Placental pericyte (primary cell): Measurements from ENCODE around the genes PCSK7 and CEP164.

DNA sequence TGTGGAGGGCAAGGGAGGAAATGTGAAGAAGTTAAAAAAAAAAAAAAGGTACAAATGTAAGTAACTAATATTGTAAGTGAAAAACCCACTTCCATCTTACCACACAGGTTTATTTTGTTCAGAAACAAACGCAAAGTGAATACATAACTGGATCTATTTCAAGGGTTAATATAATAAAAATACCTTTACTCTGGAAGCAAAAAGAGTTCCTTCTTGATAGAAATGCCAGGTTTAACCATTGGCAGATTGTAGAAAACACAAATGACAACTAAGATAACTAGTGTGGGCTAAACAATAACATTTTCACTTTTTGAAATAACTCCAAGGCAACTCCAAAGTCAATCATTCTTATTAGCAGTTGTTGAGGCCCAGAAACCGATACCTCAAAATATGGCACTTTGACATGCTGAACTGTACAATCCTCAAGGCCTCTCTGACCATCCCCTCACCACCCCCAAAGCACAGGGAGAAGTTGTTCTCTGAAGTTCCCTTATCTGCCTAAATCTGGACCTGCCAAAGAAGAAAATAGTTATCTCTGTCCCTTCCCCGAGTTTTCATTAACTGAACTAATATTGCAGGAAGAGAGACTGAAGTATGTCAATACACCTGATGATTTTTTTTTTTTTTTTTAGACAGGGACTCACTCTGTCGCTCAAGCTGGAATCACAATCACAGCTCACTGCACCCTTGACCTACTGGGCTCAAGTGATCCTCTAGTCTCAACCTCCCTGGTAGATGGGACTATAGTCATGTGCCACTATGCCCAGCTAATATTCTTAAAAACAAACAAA lies 75.2 kb downstream of the SIK3 start:
- CAGE, long polyA plus RNA = no peak

GRCh38 chr11:117191453-117192061 lies 7.6 kb upstream of the TAGLN start:
- CAGE, long polyA plus RNA = no peak

- CAGE, long polyA plus RNA = no peak
Observed at GRCh38 chr11:117196865-117197656, 2.1 kb upstream of the TAGLN start.

DNA sequence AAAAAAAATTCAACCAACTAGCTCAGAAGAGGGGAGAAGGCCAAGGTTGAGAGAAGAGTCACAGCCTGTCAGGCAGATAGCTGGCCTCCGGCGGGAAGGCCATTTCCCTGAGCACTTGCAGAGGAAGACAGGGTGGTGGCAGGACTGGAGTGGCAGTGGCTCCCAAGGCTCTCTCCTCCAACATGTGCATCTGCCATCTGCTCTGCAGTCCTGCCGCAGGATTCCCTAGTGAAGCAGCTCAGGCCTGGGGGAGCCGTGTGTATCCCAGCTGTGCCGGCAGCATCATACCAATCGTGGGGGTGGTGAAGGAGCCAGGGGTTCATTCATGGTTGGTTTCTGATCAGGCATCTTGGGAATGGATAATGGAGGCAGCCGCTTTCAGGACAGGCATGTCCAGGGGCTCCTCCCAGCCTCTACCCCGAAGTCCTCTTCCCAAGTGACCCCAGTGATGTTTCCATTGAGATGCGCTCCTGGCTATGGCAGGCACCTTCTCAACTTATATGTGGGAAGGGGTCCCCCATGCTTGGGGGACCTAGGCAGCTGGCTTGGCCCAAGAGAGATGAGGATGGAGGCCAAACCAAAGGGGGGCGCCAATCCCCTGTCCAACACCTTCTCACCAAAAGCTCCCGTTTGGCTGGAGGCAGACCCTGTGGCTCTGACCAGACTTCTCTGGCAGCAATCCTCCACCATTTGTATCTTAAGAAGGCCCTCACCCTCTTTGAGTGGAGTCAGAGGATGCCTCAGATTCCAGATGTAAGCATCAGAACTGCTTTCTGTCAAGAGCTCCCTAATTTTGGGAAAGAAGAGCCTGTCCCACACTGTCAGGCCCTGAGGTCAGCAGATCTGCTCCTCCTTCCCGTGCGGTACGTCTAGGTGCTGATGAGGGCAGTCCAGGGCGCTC lies 6.2 kb downstream of the TAGLN start:
- CAGE, long polyA plus RNA = no peak

DNA sequence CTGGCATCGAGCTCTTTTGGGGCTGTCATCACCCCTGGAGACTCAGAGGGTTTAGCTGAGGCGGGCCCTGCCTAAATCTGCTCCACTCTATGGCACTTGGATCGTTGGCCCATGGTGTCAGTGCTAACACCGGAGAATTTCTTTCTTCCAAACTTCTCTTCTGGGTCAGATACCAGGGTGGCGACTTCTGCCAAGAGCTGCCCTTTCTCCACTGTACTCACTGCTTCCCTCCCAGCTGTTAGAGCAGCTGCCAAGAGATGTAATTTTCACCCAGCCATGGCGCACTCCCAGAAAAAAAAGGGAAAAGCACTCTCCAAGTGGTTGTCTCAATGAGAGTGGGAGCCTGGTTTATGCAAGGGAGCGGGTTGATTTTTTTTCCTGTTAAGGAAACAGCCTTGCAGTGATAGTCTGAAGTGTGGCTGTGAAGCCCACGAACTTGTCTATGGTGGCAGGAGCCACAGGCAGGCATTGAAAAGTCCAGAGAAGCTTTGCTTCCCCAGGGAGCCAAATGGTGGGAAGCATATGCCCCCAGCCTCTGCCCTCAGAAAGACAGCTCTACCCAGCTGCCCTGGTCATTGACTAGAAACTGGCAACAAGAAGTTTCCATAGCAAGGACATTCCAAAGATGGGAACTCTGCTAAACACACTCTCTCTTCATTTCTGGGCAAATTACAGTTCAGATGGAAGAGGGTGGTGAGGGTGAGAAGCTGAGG lies 10.7 kb downstream of the PCSK7 start:
- CAGE, long polyA plus RNA = no peak

DNA sequence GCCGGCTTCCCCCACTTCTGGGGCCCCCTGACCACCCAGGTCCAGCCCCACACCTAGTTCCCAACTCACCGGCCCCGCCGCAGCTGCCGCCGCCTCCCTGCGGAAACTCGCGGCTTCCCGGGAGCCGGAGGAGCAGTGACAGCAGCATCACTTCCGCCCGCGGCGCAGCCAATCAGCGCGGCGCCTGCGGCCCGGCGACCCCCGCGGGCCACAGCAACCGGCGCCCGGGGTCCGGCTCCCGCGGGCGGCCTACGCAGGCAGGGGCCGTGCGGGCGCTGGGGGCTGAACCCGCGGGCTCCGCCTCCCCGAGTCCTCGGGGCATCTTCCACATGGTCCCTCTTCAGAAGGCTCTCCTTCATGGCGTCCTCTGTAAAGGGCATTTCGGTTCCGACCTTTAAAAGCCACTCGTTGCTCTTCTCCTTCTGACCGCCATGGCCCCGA lies at the start of gene PCSK7:
Gene PCSK7, minus strand, starts transcription at position 116 of the 441 bp plus-strand sequence.
- CAGE, long polyA plus RNA = no peak

GRCh38 chr11:117234057-117234852 lies 1.8 kb downstream of the RNF214 start:
- CAGE, long polyA plus RNA = no peak

DNA sequence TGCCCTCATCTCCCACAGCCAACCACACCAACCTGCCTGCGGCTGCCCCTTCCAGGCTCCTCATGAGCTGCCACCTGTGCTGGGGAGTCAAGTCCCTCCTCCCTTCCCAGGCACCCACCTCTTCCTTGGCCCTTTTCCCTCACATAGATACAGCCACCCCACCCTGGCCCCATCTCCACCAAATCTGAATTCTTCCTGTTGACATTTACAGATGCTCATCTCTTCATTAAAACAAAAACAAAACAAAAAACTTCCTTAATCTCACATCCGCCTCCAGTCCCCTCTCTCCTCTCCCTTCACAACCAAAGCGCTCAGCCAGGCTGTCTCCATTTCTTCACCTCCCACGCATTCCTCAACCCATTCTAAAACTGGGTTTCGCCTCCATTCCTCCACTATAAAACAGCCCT lies 15.4 kb downstream of the BACE1 start:
- CAGE, long polyA plus RNA = no peak

DNA sequence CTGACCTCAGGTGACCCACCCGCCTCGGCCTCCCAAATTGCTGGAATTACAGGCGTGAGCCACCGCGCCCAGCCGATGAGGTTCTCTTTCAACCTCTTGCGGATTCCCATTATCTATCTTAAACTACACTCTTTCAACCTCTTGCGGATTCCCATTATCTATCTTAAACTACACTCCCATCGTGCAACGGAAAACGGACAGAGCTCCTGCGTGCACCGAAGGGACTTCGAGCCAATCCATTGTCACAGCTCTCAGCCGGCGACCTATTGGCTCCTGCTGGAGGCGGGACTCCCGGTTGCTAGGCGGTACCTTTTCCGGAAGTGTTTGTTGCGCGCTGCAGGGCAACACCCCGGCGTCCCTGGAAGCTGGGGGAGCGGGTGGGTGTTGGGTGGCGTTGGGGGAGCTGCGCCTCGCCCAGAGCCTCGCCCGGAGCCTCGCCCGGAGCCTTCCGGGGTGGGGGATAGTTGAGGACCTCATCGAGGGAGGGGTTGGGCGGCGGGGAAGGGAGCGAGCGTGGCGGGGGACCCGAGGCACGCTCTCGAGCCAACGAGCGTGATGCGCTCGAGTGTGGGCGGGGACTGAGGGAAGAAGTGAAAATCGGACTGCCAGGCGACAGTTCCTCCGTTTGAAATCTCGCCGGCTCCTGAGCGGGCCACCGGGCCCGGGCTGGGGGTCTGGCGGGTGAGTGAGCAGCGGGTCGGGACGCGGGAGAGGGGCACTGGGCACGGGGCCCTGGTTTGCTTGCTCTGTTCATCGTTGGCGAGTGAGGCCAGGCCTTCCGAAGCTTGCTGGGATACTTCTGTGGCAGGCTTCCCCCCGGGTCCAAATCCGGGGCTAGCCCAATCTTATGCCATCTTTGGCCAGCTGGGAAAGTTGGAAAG lies at the start of gene CEP164:
Gene CEP164, plus strand, starts transcription at position 327 of the 881 bp plus-strand sequence.
- CAGE, long polyA plus RNA = no peak

- CAGE, long polyA plus RNA = no peak
Observed at GRCh38 chr11:117684562-117685109, 112.4 kb downstream of the DSCAML1 start.

GRCh38 chr11:117816150-117816795 lies 8.3 kb downstream of the FXYD2 start:
- CAGE, long polyA plus RNA = no peak

GRCh38 chr11:117826753-117827223 lies 2.2 kb upstream of the FXYD2 start:
- CAGE, long polyA plus RNA = no peak

DNA sequence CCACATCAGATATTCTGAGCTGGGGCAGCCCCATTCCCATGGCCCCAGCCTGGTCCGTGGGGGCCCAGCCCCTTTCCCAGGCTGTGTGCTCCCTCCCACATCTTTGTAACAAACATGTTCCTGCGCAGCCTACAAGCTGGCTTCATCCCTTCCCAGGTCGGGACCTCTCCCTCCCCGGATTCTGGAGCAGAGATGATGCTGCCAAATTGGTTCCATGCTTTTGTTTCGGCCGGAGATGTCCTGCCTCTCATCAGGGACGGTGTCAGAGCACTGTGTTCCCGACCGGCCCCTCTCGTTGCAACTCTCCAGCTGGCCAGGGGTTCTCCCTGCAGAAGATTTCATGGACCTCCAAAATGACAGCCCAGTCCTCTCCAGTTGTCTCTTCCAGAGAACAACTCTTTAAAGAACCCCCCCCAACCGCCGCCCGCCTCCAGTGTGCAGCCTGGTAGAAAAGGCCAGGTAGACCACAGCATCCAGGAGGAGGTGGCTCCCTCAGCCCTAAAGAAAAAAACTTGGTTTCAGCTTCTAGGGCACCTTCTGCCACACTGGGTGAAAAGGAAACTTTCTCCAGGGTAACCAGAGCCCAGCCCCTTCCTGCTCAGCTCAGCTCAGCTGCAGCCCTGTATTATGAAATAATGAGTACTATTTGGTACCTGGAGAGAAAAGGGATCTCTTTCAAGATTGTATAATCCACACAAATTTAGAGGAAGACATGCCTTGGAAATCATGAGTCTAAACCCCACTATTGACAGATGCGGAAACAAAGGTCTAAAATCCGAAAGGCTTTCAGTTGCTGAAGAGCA lies 3.6 kb downstream of the FXYD6 start:
- CAGE, long polyA plus RNA = no peak

GRCh38 chr11:117907105-117907879 lies 21.9 kb downstream of the TMPRSS13 start:
- CAGE, long polyA plus RNA = no peak

DNA sequence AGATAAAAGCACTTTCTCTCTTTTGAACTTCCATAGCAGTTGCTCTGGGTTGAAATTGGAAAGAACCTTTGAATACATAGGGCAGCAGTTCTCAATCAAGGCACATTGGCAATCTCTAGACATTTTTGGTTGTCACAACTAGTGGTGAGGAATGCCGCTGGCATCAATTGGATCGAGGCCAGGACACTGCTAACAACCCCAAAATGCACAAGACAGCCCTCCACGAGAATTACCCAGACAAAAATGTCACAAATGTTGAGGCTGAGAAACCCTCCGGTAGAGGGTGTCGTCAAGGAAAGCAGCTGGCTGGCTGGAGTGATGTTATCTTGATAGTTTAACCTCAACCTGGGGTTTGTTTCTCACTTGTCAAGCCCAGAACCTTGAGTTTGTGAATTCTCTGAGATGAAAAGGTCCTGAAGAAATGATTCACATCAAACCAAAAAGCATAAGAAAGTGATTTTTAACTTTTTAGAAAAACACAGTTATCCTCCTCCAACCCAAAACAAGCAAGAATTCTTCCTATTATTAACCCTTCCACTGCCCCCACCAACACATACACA lies 21.1 kb upstream of the TMPRSS13 start:
- CAGE, long polyA plus RNA = no peak

DNA sequence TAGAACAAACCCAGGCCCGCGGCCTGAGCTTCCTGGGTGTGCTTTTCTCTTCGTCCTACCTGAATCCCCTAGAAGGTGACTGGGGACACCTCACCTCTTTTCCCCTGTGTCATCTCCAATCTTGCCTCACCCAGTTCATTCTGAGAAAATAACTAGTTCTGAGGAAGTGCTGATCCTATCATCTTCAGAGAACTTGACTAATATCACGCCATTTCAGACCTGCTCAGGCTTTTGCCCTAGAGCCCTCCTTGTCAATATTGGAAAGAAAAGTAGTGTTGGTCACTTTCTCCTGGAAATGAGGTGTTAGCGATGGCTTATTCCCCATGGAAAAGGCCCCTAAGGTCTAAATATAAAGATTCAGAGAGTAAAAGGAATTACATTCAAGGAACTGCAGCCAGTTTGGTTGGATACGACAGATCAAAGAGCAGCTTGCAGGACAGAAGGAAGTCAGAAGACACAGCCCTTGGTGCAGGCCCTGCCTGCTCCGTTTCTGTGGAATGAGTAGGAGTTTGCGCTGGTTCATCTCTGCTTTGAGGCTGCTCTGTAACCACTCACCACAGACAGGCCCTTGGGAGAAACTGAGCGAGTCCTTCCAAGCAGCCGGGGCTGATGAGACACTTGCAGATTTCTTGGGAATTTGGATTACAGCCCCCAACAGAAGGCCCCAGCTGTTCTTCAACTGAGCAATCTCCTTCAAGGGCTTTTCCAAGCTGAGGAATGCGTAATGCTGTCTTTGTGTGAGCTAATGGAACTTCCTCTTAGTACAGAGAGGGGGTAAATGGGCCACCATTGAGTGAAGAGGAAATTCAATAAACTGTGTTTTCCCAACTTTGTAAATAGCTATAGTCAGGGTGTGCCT lies 16.2 kb downstream of the IL10RA start:
- CAGE, long polyA plus RNA = no peak

DNA sequence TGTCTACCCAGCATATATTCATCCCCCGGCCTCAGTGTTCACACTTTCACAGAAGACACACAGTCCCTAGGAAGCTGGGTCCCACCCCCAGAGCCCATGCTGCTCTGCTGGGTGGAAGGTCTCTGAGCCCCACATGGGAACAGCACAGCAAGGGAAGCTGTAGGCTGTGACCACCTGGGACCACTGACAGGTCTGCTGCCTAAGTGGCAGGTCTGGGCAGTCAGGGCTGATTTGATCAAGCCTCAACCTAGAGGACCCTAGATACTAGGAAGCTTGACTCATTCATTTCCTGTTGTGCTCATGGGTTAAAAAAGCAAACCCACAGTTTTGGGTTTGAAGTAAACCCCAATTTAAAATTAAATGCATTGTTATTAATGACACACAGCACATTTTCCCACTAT lies 16.9 kb downstream of the IL10RA start:
- CAGE, long polyA plus RNA = no peak

- CAGE, long polyA plus RNA = no peak
Observed at GRCh38 chr11:118045897-118046624, 30.8 kb upstream of the TMPRSS4 start.

DNA sequence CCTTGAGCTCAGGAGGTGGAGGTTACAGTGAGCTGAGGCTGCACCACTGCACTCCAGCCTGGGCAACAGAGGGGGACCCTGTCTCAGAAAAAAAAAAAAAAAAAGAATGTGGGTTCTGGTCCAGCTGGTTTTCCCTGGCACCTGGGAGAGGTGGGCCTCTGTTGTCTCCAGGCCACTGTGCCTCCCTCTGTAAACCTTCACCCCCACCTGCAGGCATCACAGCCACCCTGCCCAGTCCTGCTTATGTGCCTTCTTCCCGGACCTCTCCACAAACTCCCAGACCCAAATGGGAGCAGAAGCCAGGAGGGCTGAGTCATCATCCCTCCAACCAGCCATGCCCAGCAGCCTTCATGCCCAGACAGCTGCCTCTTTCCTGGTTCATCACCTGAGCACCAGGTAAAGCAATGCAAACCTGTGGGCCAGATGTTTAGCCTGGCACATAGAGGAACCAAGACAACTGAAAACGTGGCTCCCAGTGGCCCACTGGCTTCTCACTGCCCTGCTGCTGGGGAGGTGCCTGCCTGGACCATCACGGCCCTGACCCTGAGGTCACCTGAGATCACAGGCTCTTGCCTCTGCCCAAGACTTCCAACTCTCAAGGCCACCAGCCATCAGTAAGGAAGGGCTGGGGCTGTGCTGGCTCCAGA lies 2.1 kb upstream of the TMPRSS4 start:
- CAGE, long polyA plus RNA = no peak

- CAGE, long polyA plus RNA = no peak
Observed at GRCh38 chr11:118126433-118126755, 26.2 kb downstream of the SCN4B start.